Cardiac atrium fibroblast (primary cell): ENCODE data around the genes IL36G and ACTR3.

DNA sequence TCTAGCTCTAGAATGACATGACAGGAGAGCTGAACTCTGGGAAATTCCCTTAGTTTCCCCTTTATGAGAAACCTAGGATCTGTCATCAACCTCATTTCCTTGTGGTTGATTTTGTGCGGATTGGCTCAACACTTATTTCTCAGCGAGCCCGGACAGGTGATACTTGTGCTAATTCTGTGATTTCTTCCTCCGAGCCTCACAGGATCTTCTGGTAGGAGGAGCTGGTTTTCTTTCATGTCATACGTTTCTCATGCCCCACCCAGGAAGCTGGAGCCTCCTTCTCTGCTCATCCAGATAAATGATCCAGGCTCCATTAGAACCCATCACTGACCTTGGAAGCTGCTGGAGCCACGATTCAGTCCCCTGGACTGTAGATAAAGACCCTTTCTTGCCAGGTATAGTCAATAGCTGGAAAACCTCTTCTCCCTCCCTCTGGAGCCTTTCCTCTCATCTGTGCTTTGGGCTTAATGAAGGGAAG lies at the start of gene IL36G:
Gene IL36G, plus strand, starts transcription at position 323 of the 478 bp plus-strand sequence.
- RAMPAGE, long total RNA: no peak

DNA sequence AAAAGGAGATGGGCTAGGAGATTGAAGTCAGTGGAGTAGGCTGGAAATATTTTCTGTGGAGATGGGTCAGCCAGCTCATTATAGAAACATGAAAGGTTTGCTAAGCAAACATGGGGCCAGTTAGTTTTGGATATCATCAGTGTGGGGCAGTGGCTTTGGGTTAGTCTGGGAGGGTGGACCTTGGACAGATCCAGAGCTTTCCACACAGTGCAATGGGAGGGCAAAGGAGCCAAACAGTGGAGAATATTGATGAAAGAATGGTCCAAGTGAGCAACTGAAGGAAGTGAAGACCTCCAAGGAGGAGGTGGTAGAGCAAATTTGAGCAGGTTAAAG lies 20.8 kb downstream of the IL1F10 start:
- RAMPAGE, long total RNA: no peak

- RAMPAGE, long total RNA: no peak
Observed at GRCh38 chr2:113158886-113159521, 14.8 kb upstream of the PSD4 start.

GRCh38 chr2:113225479-113226551 lies 52.0 kb downstream of the PSD4 start:
- RAMPAGE, long total RNA: no peak

- RAMPAGE, long total RNA: no peak
Observed at GRCh38 chr2:113284831-113285482, 6.2 kb upstream of the PAX8 start.

GRCh38 chr2:113541702-113542507 lies 43.4 kb downstream of the FOXD4L1 start:
- RAMPAGE, long total RNA: no peak

GRCh38 chr2:113578641-113578896 lies 48.5 kb upstream of the RABL2A start:
- RAMPAGE, long total RNA: no peak

GRCh38 chr2:113591452-113592312 lies 35.4 kb upstream of the RABL2A start:
- RAMPAGE, long total RNA: no peak

DNA sequence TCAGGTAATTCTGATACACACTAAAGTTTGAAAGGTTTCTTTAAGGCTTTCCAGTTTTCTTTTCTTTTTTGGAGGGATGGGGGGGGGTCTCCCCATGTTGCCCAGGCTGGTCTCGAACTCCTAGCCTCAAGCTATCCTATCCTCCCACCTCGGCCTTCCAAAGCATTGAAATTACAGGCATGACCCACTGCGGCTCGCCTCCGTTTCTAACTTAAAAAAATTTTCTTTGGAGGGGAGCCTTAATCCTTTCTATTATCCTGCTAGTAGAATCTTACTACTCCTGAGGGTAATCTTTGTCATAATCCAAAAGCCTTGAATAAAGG lies 910 bp upstream of the ACTR3 start:
- RAMPAGE, long total RNA: no peak

GRCh38 chr2:113889341-113890277 lies at the start of gene ACTR3:
TSS of gene ACTR3 (plus strand) at chr2:113890089.
- RAMPAGE, long total RNA: start-site peak on the plus strand at chr2:113890068-113890161, 1,675 and 448 reads in 2 replicates

- RAMPAGE, long total RNA: no peak
Observed at GRCh38 chr2:113894315-113894880, 4.5 kb downstream of the ACTR3 start.

DNA sequence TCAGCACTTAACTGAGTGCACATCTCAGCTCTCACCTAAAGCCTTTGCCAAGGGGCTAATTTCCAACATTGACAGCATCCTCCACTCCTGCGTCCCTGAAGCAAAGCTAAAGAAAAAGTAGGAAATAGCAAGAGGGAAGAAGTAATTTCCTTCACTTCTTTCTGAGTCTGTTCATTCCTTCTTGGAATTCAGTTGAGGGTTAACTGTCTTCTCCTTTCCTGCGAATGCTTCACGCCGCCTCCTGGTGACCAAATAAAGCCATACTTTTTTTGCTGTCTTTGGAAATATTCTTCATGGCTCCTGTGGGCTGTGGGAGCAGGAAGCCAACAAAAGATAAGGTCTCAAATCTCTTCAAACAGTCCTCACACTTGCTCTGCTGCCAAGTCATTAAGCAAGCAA lies 100.8 kb downstream of the DPP10 start:
- RAMPAGE, long total RNA: no peak

DNA sequence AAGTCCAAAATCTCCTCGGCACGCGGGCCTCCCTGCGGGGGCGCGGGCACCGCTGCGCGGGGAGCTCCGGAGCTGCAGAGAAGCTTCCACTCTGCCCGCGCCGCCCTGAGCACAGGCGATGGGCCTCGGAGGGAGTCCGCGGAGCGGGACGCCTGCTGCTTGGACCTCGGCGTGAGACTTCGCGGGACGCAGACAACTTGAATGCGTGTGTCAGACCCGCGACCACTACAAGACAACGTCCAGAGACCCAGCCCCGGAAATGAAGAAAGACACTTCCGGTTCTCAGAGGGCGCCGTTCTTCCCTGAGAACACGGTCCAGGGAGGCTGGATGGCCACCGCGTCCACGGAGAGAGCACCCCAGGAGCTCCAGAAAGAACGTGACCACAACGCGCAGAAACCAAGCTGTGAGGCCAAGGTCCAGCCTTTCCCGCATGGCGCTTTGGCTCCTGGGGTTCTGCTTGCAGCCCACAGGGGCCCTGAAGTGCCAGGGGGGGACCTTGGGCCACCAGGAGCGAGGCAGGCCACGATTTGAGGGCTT lies 219.9 kb downstream of the DPP10 start:
- RAMPAGE, long total RNA: no peak

GRCh38 chr2:115161203-115162340 lies 719.1 kb downstream of the DPP10 start:
- RAMPAGE, long total RNA: no peak

DNA sequence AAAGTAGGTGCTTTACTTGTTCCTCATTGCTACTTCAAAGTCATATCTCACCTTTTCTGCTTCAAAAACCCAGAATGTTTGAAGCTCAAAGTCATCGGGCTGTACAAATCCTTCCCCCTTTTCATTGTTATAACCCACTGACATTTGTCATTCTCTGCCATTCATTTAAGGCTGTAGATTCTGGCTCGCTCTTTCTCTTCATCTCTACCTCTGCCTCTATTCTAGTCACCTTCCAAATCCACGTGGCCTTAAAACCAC lies 1119.6 kb downstream of the DPP10 start:
- RAMPAGE, long total RNA: no peak

DNA sequence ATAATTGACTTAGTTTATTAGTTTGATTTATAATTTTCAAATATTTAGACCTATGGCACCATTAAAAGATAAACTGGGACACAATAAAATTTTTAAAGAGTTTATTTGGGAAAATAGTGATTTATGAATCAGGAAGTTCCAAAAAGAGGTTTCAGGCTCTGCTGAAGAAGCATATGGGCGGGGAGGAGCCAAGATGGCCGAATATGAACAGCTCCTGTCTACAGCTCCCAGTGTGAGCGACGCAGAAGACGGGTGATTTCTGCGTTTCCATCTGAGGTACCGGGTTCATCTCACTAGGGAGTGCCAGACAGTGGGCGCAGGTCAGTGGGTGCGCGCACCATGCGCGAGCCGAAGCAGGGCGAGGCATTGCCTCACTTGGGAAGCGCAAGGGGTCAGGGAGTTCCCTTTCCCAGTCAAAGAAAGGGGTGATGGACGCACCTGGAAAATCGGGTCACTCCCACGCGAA lies 289.2 kb upstream of the DDX18 start:
- RAMPAGE, long total RNA: no peak

GRCh38 chr2:117980608-117981418 lies 33.1 kb downstream of the CCDC93 start:
- RAMPAGE, long total RNA: no peak

DNA sequence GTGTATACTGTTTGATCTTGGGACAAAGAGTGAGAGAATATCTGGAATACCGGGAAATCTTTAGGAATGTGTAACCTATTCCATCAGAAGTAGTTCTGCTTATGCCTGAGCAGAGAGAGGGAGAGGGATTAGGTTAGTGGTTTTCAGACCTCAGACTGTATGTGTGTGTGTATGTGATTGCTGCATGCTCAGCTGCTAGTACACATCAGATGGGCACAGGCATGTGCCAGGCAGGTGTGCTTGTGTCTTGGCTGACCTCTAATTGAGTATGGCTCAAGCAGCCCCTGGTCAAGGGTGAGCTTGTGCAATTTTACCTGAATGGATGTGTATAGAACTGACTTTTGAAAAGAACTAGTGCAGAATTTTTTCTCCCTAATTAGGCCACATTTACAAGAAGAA lies 91.2 kb downstream of the INSIG2 start:
- RAMPAGE, long total RNA: no peak

GRCh38 chr2:118774242-118774811 lies 73.1 kb downstream of the EN1 start:
- RAMPAGE, long total RNA: no peak

DNA sequence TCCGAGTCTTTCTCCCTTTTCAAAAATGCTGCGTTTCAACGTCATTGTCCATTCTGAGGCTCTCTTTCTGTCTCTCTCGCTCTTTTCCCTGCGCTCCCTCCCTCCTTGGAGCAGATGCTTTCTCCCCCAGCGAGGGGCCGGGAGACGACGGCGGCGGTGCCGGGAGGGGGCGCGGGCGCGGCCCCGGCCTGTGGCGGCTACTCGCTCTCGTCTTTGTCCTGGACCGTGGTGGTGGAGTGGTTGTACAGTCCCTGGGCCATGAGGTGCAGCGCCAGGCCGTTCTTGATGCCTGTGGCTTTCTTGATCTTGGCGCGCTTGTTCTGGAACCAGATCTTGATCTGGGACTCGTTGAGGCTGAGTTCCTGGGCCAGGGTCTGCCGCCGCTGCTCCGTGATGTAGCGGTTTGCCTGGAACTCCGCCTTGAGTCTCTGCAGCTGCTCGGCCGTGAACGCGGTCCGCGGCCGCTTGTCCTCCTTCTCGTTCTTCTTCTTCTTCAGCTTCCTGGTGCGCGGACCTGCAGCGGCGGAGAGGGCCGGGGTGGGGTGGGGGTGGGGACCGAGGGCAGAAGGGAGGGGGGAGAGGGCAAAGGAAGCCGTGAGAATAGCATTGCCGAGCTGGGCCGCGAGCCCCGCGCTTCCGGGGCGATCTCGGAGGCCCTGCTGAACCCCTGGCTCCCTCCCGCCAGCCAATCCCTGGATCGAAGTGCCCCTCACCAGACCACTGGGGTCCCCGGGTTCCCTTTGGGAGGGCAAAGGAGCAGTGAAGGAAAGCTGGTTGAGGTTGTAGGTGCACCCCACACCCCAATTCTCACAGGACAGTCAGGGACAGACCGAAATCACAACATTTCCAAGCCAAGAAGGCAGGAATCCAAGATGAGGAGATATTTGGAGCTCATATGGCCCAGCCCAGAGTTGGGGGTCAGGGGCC lies 4.4 kb downstream of the EN1 start:
- RAMPAGE, long total RNA: no peak